ENCODE results near the genes TTLL4, WNT10A and CFAP65.

GRCh38 chr2:217999927-218000721 lies 2.7 kb downstream of the TNS1 start:
- PRO-cap, 3 experiments: peak in 1 of 3 experiments; most common plus-strand start chr2:218000421 (in 1)
- RAMPAGE, long total RNA, 2 experiments: no peak in any of the 2 experiments
- RRBS: no CpG with 5 or more reads among the region's 2 CpGs

DNA sequence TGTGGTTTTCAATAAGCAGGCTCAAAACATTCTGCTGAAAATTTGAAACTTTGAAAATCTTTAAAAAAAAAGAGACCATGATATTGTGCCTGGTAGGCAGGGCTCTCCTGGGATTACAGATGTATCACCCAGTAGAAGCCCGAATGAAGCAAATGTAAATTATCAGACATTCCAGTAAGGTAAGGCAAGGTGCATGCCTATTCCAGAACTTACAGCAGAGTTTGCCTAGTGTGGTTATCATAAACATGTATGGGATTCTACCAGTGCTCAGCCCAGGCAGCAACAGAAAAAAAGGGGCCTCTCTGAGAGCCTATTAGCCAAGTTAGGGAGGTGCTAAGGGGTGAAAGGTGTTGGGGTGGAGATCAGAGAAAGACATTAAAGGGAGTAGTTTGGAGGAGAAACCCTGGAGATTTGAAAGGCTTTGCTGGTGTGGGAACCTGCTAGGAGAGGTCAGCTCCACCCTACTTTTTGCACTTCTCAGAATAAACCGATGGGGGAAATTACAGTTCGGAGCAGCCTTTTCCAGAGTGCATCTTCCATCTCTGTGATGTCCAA lies 2.9 kb downstream of the ARPC2 start:
- PRO-cap, 3 experiments: no peak in any of the 3 experiments
- RAMPAGE, long total RNA, 2 experiments: no peak in any of the 2 experiments
- RRBS: no CpG with 5 or more reads among the region's 3 CpGs

DNA sequence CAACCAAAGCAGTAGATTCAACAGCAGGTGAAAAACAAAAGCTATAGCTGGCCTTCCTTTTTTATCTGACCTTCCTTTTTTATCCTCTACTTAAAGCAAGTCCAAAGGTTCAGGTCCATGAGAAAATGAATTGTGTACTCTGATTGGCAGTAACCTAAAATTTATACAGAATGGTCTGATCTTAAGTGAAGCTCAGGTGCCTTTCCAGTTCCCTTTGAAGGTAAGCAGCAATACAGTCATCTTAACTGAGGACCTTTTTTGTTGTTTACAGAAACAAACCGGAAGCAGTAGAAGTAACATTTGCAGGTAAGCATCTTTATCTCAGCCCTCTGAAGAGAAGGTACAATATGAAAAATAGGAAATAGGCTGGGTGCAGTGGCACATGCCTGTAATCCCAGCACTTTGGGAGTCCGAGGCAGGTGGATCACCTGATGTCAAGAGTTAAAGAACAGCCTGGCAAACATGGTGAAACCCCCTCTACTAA lies 8.7 kb downstream of the ARPC2 start:
- PRO-cap, 3 experiments: no peak in any of the 3 experiments
- RAMPAGE, long total RNA, 2 experiments: no peak in any of the 2 experiments
- RRBS: no CpG with 5 or more reads among the region's 2 CpGs

DNA sequence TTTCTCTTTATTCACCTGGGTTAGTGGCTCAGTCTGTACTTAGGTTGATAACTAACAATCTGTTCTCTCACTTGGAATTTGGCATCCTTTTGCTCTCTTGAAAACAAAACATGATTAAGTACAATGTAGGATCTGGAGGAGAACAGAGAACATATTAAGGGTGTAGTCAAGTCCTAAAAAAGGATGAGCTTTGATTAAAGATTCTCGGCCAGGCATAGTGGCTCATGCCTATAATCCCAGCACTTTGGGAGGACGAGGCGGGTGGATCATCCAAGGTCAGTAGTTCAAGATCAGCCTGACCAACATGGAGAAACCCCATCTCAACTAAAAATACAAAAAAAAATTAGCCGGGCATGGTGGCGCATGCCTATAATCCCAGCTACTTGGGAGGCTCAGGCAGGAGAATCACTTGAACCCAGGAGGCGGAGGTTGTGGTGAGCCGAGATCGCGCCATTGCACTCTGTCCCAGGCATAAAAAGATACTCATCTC lies 16.7 kb downstream of the ARPC2 start:
- PRO-cap, 3 experiments: no peak in any of the 3 experiments
- RAMPAGE, long total RNA, 2 experiments: no peak in any of the 2 experiments
- RRBS: no CpG with 5 or more reads among the region's 9 CpGs

DNA sequence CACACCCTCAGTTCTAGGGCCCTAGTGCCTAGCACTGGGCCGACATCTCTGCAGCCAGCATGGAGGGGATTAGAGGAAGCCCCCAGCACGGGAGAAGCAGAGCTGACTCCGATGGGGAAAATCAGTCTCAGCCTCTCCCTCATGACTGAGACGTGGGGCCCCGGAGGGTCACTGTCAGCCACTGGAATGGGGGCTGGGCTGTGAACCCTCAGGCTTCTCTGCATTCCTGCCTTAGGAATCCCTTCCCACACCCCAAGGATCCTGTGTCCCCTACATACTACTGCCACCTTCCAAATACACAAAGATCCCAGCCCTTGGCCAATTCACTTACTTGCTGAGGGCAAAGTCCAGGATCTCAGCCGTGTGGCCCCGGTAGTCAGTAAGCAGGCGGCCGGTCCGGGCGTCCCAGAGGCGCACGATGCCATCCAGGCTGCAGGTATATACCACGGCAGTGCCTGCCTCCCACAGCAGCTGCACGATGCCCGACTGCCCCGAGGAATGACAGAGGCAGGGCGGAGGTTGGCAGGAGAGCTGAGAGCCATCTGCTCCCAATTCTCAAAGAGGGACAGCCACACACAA lies 4.0 kb downstream of the GPBAR1 start:
- PRO-cap, 3 experiments: no peak in any of the 3 experiments
- RAMPAGE, long total RNA, 2 experiments: no peak in any of the 2 experiments
- RRBS: no CpG with 5 or more reads among the region's 18 CpGs

GRCh38 chr2:218291581-218292329 lies 548 bp downstream of the TMBIM1 start:
- PRO-cap, 3 experiments: peak in 3 of 3 experiments; most common plus-strand start chr2:218291820 (in 3); most common minus-strand start chr2:218291747 (in 2)
- RAMPAGE, long total RNA, 2 experiments: no peak in any of the 2 experiments
- RRBS: no CpG with 5 or more reads among the region's 23 CpGs

GRCh38 chr2:218312290-218312699 lies 20.0 kb upstream of the TMBIM1 start:
- PRO-cap, 3 experiments: no peak in any of the 3 experiments
- RAMPAGE, long total RNA, 2 experiments: no peak in any of the 2 experiments
- RRBS: no CpG with 5 or more reads among the region's 2 CpGs

DNA sequence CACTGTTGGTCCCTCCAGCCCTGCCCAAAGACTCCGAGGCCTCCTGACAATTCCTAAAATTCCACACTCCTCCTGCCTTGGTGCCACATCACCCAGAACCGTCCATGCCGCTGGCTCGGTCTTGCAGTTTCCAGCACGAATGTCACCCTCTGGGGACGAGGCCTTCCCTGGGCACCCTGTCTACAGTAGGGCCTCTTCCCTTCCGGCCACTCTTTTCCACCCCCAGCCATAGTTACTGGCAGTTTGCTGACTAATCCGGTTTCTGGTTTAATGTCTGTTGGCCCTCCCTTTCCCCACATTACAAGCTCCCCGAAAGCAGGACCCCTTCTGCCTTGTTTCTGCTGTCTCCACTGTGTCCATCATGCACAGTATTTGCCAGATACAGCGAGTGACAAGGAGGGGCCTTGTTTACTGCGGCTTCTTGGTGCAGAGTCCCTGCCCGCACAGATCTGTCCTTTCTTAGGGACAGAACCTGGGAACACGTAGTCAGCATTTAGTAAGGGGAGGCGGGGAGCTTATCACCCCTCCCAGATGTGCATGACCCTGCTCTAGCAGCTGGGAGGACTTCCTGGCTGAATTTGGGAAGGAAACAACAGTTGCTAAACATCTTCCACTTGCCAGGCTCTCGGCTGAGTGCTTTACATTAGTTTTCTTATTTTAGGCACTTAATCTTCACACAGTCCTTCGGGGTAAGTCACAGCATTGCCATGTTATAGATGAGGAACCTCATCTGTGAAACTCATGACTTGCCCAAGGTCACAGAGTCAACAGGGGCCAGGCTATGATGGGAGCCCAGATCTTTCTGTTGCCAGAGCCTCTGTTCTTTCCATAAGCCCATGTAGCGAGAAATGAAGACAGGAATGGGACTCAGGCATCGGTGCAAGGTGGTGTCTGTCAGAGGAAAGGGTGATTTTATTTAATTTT lies 23.5 kb upstream of the CATIP start:
- PRO-cap, 3 experiments: peak in 1 of 3 experiments; most common minus-strand start position 451 of the sequence (in 1)
- RAMPAGE, long total RNA, 2 experiments: no peak in any of the 2 experiments
- RRBS: 40% methylated on average over 1 of the region's 18 CpGs

- PRO-cap, 3 experiments: no peak in any of the 3 experiments
- RAMPAGE, long total RNA, 2 experiments: no peak in any of the 2 experiments
- RRBS: no CpG with 5 or more reads among the region's 20 CpGs
Measured at GRCh38 chr2:218389030-218390264, 7.4 kb downstream of the SLC11A1 start.

DNA sequence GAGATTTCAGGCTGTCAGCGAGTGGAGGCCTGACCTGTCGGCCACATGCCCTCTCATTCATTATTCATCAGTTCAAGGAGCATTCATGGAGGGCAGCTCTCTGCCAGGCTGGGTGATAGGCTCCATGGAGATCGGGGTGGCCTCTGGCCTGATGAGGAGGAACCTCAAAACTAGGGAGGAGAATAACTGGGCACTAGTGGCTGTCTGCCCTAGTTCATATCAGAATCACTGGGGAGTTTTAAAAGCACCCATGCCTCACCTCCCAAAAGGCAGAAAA lies 3.7 kb downstream of the VIL1 start:
- PRO-cap, 3 experiments: no peak in any of the 3 experiments
- RAMPAGE, long total RNA, 2 experiments: no peak in any of the 2 experiments
- RRBS: no CpG with 5 or more reads among the region's 3 CpGs

DNA sequence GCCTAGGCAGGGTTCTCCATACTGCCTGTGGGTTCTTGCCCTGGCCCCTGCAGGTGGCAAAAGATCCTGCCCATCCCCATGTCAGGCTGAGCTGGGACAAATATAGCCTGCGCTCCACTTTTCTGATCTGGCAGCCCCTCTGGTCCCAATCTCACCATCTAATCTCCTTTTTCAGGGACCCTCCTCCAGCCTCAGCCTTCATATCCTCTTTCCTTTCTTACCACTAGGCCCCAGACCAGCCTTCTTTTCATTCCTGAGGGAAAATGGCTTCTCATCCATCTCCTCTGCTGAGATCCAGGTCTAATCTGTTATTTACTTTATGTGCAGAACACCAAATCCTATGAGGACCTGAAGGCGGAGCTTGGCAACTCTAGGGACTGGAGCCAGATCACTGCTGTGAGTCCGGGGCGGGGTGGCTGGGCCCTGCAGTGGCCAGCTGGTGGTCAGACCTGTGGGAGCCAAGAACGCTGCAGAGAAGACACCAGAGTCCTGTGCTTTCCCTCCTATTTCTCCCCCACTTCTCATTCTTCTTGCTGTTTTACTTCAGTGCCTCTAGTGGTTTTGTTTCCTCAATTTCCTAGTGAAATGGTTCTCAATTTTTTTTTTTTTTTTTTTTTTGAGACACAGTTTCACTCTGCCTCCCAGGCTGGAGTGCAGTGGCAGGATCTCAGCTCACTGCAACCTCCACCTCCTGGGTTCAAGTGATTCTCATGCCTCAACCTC lies 19.6 kb downstream of the VIL1 start:
- PRO-cap, 3 experiments: no peak in any of the 3 experiments
- RAMPAGE, long total RNA, 2 experiments: no peak in any of the 2 experiments
- RRBS: no CpG with 5 or more reads among the region's 5 CpGs

DNA sequence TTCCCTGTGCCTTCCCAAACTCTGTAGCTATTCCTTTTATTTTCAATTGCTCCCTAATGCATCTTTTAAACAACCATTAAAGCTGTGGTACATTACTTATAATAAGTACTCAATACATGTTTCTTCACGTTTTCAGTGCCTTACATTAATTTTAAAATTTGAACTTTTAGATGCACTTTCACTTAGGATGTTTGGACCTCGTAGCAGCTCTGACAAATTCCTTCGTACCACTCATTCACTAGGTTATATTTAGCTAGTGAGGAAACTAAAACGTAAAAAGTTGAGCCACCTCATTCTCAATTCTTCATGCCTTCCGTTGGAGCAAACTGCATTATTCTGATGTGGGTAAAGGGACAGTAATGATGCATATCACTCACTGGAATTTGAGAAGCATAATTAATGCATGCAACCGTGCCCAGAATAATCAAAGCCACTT lies 2.1 kb downstream of the CNOT9 start:
- PRO-cap, 3 experiments: no peak in any of the 3 experiments
- RAMPAGE, long total RNA, 2 experiments: no peak in any of the 2 experiments
- RRBS: no CpG with 5 or more reads among the region's 6 CpGs

DNA sequence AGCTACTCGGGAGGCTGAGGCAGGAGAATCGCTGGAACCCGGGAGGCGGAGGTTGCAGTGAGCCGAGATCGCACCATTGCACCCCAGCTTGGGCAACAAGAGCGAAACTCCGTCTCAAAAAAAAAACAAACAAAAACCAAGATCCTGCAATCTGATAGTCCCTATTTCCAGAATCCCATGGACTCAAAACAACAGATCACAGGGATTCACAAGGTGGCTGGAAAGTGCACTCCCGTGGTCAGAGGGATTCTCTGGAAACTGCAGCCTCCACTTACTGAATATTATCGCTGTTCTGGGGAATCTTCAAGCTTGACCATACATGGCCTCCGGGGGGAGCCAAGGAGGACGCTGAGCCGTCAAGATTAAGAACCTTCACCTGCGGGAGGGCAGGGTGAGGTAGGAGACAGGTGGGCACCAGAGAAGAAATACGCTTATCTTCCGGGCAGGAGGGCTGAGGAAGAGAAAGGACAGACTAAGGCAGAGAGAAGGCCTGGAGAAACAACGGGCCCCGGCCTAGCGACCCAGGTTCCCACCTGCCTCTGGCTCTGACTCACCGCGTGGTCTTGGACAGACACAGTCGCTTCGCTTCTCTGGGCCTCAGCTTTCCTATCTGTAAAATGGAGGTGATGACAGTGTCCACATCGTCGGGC lies 872 bp downstream of the ZNF142 start:
- PRO-cap, 3 experiments: no peak in any of the 3 experiments
- RAMPAGE, long total RNA, 2 experiments: no peak in any of the 2 experiments
- RRBS: 2% methylated on average over 7 of the region's 25 CpGs

DNA sequence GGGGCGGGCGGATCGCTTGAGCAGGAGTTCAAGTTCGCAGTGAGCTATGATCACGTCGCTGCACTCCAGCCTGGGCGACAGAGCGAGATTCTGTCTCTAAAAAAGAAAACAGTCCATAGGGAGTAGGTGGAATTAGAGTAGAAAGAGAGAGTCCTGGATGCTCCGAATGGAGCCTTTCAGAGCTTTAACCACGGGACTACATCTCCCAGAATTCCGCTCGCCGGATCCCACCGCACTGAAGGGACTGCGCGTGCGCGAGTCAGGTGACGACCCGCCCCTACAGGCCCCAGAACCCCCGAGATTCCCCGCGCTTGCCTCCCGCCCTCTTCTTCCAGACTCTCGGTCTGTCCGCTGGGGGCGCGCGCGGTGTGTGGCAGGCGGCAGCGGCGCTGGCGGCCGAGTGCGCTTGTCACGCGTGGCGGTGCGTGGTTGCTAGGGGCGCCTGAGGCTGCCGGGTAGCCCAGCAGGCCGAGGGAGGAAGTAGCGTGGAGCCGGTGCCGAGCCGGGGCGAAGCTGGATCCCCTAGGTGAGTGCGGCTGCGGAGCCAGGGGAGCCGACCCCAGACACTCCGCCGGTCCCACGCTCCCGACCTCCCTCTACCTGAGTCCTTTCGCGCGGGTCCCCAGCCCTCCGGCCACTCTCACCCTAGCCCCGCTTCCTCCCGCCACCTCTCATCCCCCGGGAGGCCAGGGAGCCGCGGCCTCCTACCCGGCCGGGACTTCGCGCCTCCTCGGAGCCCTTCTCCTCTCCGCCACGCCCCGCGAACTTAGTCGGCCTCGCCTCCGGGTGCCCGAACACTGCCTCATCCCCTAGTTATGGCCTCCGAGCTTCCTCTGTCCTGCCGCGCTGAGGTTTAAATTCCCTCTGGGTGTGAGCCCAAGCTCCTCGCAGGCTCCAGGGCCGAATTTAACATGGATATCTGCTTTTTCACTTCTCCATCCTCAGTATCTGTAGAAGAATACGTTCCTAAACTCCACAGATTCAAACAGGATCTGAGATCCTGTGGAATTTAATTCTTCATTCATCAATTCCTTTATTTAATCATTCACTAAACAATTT lies at the start of gene TTLL4:
Gene TTLL4 (plus strand): TSS at position 324 of the 1,059 bp plus-strand sequence.
- PRO-cap, 3 experiments: peak in 3 of 3 experiments; most common plus-strand start position 343 of the sequence (in 3); most common minus-strand start position 198 of the sequence (in 2)
- RAMPAGE, long total RNA, 2 experiments: start-site peak on the plus strand in 1 of 2 experiments, centred at position 362 of the sequence, 517 reads per replicate
- RRBS: 1% methylated on average over 27 of the region's 83 CpGs

DNA sequence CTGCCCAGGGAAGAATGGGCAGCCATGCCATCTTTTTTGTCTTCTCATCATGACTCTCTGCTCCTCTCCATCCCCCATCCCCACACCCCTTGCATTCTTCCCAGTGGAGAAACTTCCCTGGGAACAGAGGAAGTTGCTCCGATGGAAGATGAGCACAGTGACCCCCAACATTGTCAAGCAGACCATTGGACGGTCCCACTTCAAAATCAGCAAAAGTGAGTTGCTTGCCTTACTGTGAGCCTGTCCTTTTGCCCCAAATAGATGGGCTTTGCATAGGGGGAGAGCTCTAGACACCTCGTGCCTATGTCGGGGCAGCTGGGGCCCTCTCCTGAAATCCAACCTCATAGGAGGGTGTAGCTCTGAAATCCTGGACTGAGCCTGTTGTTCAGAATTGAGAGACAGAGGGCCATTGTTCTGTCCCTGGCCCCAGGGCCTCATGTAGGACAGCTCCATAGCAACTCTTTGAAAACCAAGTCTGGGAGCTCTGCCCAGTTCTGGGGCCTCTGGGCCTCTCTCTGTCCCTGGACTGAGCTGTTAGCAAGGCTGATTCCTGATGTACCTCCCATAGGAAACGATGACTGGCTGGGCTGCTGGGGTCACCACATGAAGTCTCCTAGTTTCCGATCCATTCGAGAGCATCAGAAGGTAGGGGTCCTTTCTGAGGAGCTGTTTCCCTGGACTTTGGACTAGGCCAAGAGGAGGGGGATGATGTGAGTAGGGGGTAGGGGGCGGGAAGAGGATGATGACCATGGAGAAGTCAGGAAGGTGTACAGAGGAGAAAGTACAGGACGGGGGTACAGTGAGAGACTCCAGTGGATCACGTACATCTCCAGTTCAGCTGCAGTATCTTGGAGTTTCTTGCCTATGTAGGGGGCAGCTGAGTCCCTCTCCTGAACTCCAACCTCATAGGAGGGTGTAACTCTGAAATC lies 35.2 kb downstream of the TTLL4 start:
- PRO-cap, 3 experiments: peak in 3 of 3 experiments; most common plus-strand start position 465 of the sequence (in 1); most common minus-strand start position 528 of the sequence (in 3)
- RAMPAGE, long total RNA, 2 experiments: no peak in any of the 2 experiments
- RRBS: no CpG with 5 or more reads among the region's 10 CpGs

GRCh38 chr2:218880660-218881528 lies at the start of gene WNT10A:
Gene WNT10A, plus strand, starts transcription at chr2:218880852.
- PRO-cap, 3 experiments: no peak in any of the 3 experiments
- RAMPAGE, long total RNA, 2 experiments: no peak in any of the 2 experiments
- RRBS: 3% methylated on average over 24 of the region's 42 CpGs

DNA sequence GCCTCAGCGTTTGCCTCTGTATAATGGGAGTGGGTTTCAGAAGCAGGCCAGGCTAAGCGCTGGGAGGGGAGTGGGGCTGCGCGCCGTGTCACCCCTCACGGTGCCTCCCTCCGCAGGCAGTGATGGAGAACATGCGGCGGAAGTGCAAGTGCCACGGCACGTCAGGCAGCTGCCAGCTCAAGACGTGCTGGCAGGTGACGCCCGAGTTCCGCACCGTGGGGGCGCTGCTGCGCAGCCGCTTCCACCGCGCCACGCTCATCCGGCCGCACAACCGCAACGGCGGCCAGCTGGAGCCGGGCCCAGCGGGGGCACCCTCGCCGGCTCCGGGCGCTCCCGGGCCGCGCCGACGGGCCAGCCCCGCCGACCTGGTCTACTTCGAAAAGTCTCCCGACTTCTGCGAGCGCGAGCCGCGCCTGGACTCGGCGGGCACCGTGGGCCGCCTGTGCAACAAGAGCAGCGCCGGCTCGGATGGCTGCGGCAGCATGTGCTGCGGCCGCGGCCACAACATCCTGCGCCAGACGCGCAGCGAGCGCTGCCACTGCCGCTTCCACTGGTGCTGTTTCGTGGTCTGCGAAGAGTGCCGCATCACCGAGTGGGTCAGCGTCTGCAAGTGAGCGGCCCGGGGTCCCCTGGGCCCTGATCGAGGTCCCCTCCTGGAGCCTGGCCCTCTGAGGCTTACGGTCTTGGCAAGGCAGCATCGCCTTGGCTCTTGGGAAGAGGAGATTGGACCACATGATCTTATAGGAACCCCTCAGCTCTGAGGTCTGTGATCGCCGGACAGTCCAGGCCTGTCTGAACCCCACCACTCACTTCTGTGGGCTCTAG lies 12.2 kb downstream of the WNT10A start:
- PRO-cap, 3 experiments: peak in 2 of 3 experiments; most common plus-strand start position 268 of the sequence (in 1); most common minus-strand start position 121 of the sequence (in 1)
- RAMPAGE, long total RNA, 2 experiments: no peak in any of the 2 experiments
- RRBS: no CpG with 5 or more reads among the region's 76 CpGs

GRCh38 chr2:218999706-219000921 lies 6.9 kb upstream of the CRYBA2 start:
- PRO-cap, 3 experiments: no peak in any of the 3 experiments
- RAMPAGE, long total RNA, 2 experiments: start-site peak on the minus strand in 1 of 2 experiments, at chr2:219000159-219000285 at its widest, 13 reads per replicate
- RRBS: no CpG with 5 or more reads among the region's 17 CpGs

DNA sequence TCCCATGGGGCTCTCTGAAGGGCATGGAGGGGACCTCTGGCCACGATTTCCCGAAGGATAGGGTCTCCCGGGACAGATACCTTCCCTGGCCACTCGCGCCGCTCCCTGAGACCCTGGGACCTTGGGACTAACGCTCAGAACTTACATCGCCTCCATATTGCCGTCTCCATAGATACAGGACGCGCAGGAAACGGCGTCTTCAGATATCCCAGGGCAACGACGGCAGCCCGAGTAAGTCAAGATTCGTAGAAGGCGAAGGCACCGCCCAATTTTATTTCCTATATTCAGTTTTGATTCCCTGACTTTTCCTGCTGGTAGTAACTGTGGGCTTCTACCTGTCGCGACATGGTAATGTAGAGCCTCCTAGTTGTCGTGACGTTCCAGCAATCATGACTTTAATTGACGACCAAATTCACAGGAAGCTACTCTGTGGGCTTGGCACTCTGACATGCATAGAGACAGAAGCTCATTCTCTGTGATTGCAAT lies at the start of gene CFAP65:
Gene CFAP65 (minus strand): TSS at position 174 of the 486 bp plus-strand sequence.
- PRO-cap, 3 experiments: peak in 3 of 3 experiments; most common plus-strand start position 239 of the sequence (in 1); most common minus-strand start position 159 of the sequence (in 2)
- RAMPAGE, long total RNA, 2 experiments: start-site peak on the minus strand in 2 of 2 experiments, centred at positions 170 to 171 of the sequence, 125 to 139 reads per replicate
- RRBS: no CpG with 5 or more reads among the region's 24 CpGs

- PRO-cap, 3 experiments: no peak in any of the 3 experiments
- RAMPAGE, long total RNA, 2 experiments: no peak in any of the 2 experiments
- RRBS: no CpG with 5 or more reads among the region's 6 CpGs
Measured at GRCh38 chr2:219049257-219049715, 8.0 kb upstream of the CFAP65 start.

Data from testis (tissue), 5 donors.